Occipital lobe (tissue), 2 donors: ENCODE data around the genes TXNL1 and WDR7.

GRCh38 chr18:56487293-56487663 lies 151.1 kb downstream of the TXNL1 start:
- RAMPAGE, long total RNA: no peak

- RAMPAGE, long total RNA: no peak
Observed at GRCh38 chr18:56508734-56509213, 129.6 kb downstream of the TXNL1 start.

- RAMPAGE, long total RNA: start-site peak on the minus strand at chr18:56638580-56638607, 314 and 201 reads in 2 replicates
Observed at GRCh38 chr18:56637784-56638745, at the start of gene TXNL1. TSS of gene TXNL1 (minus strand) at chr18:56638592.

DNA sequence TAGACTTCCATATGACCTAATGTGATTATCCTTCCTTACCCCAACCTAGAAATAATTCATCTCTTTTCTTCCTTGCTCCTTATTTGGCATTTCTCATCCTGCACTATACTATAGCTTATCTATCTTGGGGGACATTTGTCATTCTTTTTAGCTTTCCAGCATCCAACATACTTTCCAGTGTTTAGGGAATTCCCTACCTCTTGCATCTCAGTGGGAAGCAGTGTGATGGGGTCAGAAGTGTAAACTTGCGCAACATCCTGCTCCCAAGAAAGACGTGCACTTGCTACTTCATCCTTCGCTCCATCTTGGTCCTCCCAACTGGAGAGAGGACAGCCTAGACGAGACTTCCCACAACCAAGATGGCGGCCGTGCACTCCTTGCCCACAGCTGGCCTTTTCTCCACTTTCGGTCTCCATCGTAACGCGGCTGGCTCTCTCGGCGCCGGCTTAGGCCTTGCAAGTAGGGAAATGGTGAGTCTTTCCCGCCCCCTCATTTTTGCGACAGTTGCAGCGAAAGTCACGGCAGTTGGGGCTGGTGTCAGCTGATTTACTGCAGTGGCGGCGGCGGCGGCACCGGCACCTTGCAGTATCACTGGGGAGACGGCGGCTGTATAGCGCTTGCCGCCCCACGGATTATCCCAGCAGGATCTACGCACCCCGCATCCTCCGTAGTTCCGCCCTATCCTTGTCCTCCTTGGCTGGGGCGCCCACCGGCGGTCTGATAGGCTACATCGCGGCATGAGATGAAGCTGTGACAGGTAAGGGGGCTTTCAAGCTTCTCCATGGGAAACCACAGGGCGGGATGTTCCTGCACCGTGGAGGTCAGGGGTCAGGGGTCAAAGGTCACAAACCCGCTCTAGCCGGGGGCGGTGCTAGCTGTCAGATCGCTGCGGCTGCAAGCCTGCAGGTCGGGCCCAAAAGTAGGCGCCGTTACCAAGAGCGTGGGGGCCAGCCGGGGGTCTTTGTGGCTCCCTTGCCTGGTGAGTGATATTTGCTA lies at the start of gene WDR7:
Gene WDR7 (plus strand): TSS at position 540 of the 996 bp plus-strand sequence.
- RAMPAGE, long total RNA: no peak

GRCh38 chr18:57439646-57440002 lies 4.5 kb downstream of the ONECUT2 start:
- RAMPAGE, long total RNA: no peak

DNA sequence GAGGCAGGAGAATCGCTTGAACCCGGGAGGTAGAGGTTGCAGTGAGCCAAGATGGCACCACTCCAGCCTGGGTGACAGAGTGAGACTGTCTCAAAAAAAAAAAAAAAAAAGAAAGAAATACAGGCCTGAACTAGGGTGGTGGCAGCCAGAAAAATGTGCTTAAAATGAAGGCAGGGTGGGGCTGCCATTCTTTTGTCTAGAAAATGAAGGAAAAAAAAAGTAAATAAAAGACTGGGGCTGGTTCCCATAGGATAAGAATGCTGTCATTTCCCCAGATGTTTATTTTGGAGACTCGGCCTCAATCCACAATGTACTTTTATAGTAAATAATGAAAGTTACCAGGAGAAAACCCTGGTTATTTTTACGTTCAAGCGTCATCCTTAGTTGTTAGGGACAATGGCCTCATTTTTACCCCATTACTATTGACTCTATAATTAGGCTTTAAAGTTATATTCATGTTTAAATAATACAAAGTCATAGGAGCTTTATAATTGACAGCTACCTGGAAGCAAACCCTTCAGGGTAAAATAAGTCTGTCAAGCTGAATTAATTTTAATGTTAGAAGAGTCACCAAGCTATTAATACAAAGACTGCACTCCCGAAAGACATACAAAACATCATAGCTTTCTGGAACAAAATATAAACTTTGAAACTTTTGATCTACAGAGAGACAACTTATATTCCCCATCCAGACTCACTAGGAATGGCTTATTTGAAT lies 58.7 kb downstream of the ATP8B1 start:
- RAMPAGE, long total RNA: no peak

GRCh38 chr18:57780679-57781390 lies 22.3 kb downstream of the ATP8B1 start:
- RAMPAGE, long total RNA: no peak

GRCh38 chr18:57792796-57793396 lies 10.2 kb downstream of the ATP8B1 start:
- RAMPAGE, long total RNA: no peak

DNA sequence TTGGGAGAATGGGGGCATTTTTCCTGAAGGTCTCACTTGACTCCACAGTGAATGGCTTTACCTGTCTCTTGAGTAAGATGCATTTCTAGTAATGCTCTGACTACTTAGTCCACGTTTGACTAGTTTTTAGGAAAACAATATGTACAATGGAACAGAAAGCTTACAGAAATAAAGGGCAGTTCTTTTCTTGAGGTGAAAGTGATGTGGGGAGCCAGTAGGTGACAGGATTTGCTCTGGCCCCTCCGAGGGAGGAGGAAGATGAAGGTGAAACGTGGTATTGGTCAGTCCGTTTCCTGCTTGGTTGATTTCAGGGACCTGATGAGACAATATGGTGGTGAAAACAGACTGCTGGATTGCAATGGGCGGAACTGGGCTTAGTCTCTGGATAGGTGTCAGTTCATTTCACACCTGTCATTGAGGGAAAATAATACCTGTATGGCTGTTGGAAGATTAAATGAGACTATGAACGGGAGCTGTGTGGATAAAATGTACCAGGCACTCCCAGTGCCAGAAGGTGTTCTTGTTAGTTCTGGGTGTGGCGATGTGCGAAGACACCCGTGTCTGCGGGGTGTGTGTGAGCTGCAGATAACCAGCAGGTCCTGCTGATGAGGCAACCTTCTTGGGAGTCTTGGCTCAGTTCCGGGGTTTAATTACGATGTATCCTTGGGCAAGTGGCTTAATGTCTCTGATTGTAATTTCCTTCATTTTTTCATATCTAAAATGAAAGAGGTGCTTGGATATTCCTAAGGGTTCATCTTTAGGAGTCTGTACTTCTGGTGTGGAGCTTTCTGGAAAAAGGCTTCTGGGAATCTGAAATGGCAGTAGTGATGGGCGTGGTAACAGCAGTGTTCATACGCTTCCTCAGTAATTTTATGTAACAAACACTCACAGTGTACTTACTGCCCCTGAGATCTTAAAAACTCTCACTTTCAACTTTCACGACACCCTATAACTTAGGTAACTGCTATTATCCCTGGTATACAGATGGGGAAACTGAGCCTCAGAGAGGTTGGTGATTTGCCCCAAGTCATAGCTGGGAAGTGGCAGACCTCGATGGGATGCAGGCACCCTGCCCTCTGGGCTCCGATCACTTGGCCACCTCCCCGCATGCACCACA lies 34.9 kb downstream of the NEDD4L start:
- RAMPAGE, long total RNA: no peak

DNA sequence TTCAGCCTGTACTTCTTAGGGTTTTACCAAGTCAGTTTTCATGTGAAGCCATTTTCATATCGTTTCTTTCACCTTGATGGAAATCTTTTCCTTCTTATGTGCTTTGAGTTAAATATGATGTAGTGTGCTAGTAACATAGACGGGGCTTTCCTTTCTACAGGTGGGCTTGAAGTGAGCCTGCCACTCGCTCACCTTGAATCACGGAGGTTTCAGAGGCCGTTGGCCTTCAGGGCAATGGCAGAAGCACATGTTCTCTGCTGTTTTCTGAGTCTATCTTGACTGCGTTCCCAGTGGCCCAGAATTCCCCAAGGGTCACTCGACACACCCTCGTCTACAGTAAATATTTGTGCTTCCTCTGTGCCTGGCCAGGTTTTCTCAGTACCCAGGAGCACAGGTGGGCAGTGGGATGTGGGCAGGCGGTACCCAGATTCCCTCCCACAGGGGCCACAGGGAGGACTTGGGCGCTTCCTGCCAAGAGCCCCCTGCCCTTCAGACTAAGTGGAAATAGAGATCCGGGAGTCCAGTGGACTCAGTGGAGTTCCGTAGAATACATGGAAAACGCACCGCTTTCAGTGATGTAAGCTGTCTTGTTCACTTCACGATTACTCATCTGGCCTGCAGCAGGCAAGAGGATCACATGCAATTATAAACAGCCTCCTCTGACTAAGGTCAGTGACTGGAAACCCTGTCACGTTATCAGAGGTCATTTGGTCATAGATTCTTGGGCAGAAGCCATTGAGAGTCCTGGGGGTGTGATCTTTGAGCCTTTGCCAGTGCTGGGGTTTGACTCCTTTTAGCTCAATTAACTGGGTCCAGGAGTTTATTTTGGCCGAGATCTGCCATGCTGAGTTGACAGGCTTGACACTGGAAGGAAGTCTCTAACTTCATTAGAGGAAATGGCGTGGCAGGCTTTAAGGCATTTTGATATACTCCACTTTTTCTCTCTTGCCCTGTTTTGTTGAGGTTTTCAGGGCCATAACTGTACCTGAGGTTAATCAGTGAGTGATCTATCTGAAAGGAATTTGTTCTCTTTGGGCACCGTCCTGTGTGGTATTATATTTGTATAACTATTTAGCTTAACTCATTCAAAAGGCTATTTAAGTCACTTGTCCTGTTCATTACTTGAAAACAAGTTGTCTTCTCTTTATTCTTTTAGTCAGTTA lies 179.9 kb downstream of the NEDD4L start:
- RAMPAGE, long total RNA: no peak

DNA sequence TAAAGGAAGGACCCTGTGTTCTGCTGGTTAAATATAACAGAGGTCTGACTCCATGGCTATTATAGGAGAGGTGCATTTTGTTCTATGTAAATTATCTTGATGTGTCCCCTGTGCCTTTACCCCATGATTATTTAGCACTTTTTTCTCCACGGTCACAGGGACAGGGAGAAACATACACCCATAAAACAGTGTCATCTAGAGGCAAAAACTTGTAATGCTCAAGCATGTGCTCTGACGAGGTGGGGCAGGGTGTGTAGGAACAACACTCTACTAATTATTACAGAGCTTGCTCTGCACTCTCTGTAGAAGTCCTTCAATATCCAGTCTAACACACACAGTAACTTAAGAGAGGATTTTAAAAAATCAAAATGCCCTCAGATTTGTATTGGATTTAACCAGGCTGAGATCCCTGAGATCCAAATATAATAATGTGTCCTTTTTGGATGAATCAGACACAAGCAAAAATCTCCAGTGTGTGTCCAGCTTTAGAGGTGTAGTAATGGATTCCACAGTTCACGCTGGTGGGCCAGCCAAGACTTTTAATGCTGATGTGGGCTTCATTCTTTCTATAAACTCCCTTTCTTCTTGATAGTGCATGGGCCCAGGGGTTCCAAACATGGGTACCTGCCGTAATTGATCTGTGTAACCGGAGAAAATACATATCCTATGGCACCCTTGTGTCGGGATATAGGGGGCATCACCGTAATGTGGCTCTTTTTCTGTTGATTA lies 188.1 kb downstream of the NEDD4L start:
- RAMPAGE, long total RNA: no peak

GRCh38 chr18:58302934-58303768 lies 259.1 kb downstream of the NEDD4L start:
- RAMPAGE, long total RNA: no peak

GRCh38 chr18:58361935-58362702 lies 266.8 kb downstream of the ALPK2 start:
- RAMPAGE, long total RNA: no peak

GRCh38 chr18:58409435-58409785 lies 219.5 kb downstream of the ALPK2 start:
- RAMPAGE, long total RNA: no peak

- RAMPAGE, long total RNA: no peak
Observed at GRCh38 chr18:58413711-58414738, 214.9 kb downstream of the ALPK2 start.

- RAMPAGE, long total RNA: no peak
Observed at GRCh38 chr18:58429530-58429882, 199.4 kb downstream of the ALPK2 start.

- RAMPAGE, long total RNA: no peak
Observed at GRCh38 chr18:58450604-58451583, 178.0 kb downstream of the ALPK2 start.

- RAMPAGE, long total RNA: no peak
Observed at GRCh38 chr18:58650033-58650469, 21.2 kb upstream of the ALPK2 start.

GRCh38 chr18:58714122-58714797 lies 43.0 kb downstream of the MALT1 start:
- RAMPAGE, long total RNA: no peak

DNA sequence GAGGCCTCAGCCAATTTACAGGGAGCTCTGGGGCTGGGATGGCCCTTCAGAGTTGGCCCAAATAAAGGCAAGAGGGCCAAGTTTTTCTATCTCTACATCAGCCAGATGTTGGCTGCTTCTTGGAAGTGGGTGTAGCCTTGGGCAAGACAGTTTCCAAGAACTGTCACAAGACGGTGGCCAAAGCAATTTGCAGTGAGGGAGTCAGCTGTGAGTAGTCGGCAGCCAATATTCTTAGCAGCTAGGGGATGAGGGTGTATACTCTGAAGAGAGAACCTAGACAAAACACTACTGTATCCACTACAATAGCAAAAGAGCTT lies 5.6 kb upstream of the ZNF532 start:
- RAMPAGE, long total RNA: no peak